ENCODE measurements around the gene TARDBP.

- PRO-cap, 2 experiments = no peak in any of the 2 experiments
Measured at GRCh38 chr1:9558594-9559155, 19.4 kb downstream of the SLC25A33 start.

DNA sequence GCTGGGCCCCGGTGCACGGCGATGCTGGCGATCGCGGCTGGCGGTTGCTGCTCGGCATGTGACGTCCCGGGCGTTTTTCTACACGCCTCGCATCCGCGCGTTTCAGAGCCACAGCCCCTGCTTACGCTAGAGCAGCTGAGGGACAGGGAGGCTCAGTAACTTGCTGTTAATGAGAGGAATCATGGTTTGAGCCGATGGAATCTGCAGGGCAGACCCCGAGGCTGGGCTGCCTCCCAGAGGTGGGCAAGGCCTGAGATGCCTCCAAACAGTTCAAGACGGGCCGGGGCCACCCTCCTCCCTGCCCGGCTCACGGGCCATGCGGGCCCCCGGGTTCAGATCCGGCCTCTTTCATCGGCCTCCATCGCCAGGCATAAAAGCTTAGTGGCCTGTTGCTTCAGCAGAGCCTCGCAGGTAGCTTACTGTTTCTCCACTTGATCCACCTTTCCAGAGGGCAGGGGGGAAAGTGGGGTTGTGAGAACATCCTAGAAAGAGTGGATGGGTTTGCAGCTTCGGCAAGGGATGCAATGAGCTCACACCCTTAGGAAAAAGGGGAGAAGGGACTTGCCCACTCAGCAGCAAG, 739 bp downstream of the TMEM201 start:
- PRO-cap, 2 experiments = no peak in any of the 2 experiments

DNA sequence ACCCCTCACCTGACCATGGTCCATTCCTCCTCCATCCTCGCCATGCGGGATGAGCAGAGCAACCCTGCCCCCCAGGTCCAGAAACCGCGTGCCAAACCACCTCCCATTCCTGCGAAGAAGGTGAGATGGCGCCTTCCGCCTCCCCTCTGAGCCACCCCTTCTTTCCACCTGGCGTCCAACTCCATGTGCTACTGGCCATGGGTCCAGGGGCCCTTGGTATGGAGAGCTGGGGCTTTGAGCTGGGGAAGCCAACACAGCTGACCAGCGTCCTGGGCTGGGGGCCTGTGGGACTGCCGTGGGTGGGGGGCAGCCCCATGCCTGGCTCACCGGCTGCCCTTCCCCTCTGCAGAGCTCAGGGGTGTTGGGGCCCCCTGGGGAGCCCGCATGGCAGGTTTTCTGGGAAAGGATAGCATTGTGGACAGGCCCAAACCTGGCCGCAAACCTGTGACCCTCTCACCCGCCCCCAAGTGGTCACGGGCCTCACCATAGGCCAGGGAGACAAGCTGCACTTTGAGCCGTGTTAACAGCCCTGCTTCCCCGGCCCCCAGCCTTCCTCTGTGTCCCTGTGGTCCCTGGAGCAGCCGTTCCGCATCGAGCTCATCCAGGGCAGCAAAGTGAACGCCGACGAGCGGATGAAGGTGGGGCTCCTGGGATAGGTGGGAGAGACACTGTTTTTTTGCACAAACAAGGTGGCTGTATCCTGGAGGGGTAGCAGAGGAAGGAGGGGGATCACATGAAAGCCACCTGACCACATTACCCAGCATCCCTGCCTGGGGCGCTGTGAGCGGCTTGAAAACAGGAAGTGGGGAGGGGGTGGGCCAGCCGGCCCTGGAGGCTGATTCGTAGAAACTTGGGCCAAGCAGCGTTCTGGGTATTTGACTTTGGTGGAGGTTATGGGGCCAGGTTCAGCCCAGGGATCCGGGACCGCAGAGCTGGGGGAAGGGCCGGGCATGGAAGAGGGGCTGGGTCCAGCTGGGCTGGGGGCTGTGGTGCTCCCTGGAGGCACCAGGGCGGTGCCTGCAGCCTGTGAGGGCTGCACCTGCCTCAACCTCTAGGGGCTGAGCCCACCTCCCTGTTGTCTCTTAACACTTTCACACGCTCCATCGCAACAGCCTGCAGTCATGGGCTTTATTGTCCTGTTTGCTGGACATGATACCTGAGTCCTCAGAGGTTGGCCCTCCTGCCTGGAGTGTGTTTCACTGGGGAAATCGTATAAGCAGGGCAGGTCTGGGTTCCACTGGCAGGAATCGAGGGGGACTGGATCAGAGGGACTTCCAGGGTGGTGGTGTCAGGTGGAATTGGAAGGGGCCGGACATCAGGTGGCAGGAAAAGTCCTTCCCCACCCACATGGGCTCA, 65.9 kb downstream of the PIK3CD start:
- PRO-cap, 2 experiments = peak in 1 of 2 experiments; most common plus-strand start position 908 of the sequence (in 1); most common minus-strand start position 702 of the sequence (in 1)

DNA sequence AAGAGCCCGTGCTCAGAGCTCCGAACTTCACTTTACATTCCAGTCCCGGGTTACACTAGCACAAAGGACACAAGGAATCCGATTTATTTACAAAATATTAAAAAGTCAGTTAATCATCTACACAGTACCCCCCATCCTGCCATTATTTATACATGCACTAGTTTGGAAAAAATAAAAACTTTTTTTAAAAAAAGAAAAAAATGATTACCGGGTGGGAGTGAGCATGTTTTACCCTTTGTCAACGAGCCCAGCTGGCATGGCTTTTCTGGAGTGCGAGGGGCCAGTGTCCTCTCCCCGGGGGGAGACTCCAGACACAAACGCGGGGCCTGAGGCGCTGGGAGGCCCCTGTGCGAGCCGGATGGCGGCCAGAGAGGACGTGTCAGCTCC, 78.4 kb downstream of the PIK3CD start:
- PRO-cap, 2 experiments = no peak in any of the 2 experiments

DNA sequence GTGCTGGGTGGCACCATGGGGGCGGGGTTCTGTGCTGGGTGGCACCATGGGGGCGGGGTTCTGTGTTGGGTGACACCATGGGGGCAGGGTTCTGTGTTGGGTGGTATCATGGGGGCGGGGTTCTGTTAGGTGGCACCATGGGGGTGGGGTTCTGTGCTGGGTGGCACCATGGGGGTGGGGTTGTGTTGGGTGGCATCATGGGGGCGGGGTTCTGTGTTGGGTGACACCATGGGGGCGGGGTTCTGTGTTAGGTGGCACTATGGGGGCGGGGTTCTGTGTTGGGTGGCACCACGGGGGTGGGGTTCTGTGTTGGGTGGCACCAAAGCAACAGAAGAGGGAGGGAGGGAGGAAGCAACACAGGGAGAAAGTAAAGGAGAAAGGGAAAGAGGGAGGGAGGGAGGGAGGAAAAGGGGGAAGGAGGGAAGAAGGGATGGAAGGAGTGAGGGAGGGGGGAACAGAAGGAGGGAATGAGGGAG, 55.2 kb downstream of the CLSTN1 start:
- PRO-cap, 2 experiments = peak in 1 of 2 experiments; most common plus-strand start position 330 of the sequence (in 1)

- PRO-cap, 2 experiments = no peak in any of the 2 experiments
Measured at GRCh38 chr1:9774728-9774961, 49.1 kb downstream of the CLSTN1 start.

- PRO-cap, 2 experiments = no peak in any of the 2 experiments
Measured at GRCh38 chr1:9822643-9823795, 746 bp downstream of the CLSTN1 start.

DNA sequence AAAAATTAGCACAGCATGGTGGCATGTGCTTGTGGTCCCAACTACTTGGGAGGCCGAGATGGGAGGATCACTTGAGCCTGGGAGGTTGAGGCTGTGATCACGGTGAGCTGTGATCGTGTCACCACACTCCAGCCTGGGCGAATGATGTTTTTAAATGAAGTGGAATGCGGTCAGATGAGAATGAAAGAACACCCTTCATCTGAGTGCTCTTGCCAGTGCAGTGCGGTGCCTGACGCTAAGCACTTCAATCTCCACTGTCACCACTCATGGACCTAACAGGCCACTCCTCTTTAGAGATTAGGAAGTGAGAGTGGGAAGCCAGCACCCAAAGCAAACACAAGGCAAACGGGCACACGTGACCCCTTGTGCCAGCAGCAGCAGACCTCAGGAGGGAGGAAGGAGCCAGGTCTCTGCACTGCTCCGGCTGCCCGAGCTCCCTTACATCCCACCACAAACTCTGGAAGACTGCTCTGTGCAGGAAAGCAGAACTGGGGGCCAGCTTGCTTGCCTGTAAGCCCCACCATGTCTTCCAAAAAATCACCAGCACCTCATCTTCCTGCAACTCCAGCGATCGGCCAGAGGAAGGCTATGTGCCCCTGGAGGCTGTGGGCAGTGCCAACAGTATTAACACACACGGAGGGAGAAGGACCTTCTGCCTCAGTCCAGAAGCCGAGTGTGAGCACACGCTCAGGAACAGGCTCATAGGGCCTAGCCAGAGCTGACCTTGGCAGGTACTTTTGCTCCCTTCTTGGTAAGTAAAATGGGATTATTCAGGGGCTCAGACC, 9.6 kb downstream of the CTNNBIP1 start:
- PRO-cap, 2 experiments = peak in 2 of 2 experiments; most common plus-strand start position 380 of the sequence (in 2); most common minus-strand start position 259 of the sequence (in 2)

DNA sequence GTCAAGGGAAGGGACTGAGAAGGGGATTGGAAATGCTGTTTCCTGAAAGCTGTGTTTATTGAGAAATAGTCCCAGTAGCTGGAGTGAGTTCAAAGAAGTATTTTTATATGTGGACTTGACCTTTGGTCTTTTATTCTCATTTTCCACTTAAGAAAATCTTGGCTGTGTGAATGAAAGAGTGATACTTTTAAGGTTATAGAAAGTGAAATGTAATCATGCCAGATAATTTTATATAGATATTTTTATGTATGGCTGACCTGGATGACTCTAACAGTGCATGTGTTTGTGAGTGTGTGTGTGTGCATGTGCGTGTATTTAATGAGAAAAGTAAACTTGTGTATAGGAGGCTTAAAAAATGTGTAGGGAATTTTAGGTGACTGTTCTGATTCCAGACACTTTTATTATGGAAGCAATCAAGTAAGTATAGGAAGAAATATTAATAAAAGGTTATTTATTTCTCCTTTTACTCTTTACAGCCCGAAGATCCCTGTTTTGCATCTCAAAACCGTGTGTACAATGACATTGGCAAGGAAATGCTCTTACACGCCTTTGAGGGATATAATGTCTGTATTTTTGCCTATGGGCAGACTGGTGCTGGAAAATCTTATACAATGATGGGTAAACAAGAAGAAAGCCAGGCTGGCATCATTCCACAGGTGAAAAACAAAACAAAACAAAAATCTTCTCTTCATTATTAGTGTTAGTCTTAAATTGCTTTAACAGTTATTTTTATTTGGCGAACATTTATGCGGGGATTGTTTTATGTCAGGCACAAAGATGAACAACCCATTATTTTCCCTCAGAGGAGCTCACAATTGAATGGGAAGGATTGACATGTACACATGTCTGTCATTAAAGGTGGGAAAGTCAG, 47.9 kb downstream of the KIF1B start:
- PRO-cap, 2 experiments = no peak in any of the 2 experiments

DNA sequence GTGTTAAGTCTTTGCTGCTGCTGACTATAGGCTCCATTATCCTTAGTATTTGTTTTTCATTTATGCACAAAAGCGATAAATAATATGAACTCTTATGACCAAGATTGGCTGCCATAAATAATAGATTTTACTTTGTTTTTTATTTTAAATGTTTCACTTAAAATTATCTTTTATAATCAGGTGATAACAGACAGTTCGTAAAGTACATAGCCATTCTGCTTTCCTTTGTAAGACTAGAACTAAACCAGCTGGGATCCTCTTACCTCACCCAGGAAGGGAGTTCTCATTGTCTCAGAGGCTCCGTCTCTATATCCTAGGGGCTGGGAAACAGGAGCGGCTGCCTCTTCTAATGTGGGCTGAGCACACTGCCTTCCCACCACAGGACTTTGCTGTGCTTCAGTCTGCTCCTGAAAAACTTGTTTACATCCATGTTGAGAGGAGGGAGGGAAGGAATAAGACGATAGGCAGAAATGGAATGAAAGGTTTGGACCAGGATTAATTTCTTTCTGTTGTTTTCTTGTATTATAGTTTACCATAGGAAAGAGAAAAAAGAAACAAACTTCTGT, 45.6 kb upstream of the PGD start:
- PRO-cap, 2 experiments = no peak in any of the 2 experiments

- PRO-cap, 2 experiments = no peak in any of the 2 experiments
Measured at GRCh38 chr1:10415118-10415791, 15.0 kb upstream of the CENPS start.

GRCh38 chr1:10635995-10636534, 160.4 kb downstream of the CASZ1 start:
- PRO-cap, 2 experiments = no peak in any of the 2 experiments

GRCh38 chr1:10671585-10671844, 124.9 kb downstream of the CASZ1 start:
- PRO-cap, 2 experiments = no peak in any of the 2 experiments

DNA sequence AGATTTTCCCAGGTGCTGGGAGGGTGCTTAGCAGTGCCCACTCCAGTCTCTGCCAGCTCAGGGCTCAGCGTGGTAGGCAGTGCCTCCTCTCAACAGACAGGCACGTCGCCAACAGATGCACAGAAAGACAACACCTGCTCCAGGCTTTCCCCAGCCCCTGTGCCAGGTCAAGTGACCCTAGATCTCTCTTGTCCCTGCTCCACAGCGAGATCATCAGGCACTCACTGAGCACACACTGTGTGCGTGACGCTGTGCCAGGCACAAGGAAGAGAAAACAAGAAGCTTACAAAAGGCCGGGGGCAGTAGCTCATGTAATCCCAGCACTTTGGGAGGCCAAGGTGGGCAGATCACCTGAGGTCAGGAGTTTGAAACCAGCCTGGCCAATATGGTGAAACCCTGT, 85.9 kb downstream of the CASZ1 start:
- PRO-cap, 2 experiments = no peak in any of the 2 experiments

DNA sequence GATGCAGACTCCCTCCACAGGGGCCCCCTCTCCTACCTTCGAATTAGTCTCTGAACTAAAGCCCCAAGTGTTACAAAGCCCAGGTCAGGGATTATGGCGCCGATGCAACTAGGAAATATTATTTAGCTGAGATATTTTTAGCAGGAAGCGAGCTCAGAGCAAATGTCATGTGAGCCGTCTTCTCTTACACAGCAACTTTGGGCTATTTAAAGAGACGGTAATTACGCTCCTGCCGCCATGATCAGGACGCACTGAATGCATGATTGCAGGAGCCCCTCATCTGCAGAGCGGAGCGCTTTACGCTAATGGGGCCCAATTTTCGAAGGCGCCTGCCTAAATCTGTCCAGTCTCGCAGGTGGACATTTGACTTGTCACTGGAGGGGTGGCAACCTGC, 24.7 kb downstream of the C1orf127 start:
- PRO-cap, 2 experiments = no peak in any of the 2 experiments

DNA sequence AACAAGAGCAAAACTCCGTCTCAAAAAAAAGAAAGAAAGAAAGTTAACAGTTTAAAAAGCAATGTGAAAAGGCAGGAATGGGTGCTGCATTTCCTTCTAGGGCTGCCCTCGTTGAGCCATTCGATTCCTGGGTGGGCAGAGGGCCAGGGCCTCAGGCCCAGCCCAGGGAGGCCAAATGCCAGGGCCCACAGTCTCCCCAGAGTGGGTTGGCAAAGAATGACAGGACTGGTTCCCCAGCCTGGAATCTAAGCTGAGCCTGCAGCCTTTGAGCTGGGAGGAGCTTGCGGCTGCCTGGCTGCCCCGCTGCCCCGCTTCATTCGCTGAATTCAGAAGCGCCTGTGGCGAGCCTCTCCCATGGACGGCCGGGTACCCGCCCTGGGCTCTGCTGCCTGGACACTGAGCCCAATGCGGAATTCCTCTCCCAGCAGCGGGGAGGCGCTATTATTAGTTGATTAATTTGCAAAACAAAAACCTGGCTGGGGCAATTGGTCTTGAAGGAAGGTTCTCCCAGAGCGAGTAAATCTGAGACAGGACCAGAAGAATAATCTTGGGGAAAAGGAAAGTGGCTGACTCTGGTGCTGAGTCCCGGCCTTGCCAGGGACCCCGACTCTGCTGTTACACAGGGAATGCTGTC, 1.7 kb downstream of the C1orf127 start:
- PRO-cap, 2 experiments = no peak in any of the 2 experiments

DNA sequence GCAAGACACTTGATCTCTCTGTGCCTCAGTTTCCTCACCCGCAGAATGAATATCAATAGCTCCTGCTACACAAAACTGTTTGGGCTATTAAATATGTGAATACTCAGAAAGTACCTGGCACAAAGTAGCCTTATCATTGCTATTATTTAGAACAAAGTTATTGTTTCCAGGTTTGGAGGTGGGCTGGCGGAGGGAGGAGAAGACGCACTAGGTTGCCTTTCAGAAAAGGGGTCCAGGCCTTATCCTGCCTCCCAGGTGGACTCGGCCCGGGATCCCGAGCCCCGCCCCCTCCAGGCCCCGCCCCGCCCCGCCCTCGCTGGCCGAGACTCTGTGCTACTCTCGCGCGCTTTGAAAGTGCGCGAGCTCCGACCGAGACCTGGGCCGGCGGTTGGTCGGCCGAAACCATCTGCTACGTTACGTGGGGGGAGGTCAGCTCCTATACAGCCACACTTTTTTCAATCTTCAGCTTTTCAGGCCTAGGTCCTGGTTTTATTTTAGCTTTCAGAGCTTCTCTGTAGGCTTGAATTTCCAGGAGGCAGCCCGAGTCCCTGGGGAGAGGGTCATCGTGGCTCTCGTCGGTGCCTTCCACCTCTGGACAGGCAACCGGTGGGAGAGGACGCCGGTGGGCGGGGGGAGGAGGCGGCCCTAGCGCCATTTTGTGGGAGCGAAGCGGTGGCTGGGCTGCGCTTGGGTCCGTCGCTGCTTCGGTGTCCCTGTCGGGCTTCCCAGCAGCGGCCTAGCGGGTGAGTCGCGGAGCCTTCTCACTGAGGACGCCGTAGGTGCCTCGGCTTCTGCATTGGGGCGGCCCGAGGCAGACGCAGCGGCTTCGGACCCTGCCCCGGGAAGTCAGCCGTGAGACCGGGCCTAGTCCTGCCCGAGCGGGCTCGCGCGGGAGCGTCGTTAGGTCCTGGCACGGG, at the start of gene TARDBP:
TARDBP (plus strand) TSS at position 654 of the 917 bp plus-strand sequence.
- PRO-cap, 2 experiments = peak in 2 of 2 experiments; most common plus-strand start position 659 of the sequence (in 2)

- PRO-cap, 2 experiments = no peak in any of the 2 experiments
Measured at GRCh38 chr1:11022145-11022838, 9.8 kb downstream of the TARDBP start.

- PRO-cap, 2 experiments = no peak in any of the 2 experiments
Measured at GRCh38 chr1:11058381-11058971, 1.3 kb downstream of the SRM start.

DNA sequence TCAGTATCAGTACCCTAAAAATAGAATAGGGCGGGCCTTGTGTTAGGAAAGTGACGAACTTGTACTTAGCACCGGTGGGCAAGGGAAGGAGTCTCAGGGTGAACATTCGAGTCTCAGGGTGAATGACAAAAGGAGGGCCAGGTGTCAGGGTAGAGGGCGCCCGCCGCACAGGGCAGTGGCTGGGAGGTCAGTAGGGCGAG, 10.8 kb downstream of the AGTRAP start:
- PRO-cap, 2 experiments = no peak in any of the 2 experiments